Cardiac septum (tissue), 1 donor: ENCODE measurements around a stretch of chr1.

- PRO-cap = no peak
These were observed 157.2 kb downstream of the RERE start for GRCh38 chr1:8660117-8660847.

GRCh38 chr1:8679285-8679894 lies 138.1 kb downstream of the RERE start:
- PRO-cap = no peak

DNA sequence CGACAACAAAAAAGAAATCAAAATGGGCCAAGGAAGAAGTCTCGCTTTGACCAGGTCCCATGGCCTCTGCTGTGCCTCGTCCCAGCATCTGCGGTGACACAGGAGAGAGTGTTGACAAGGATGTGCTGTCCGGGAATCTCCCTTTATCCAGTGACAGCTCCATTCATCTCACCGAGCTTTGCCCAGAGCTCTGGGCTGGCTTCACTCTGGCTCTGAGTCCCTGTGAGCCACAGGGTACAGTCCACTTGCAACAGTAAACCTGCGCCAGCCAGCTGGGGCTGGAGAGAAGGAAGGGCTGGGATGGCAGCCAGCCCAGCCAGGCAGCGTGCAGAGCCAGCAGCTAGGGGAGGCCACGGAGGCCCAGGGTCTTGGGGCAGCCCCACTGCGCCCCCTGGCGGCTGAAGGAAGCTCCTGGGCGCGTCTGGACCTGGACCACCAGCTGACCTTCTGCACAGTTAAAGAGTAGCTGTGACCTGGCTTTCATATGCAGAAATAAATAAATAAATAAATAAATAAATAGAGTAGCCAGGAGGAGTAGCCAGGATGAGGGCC lies 29.7 kb downstream of the ENO1 start:
- PRO-cap = unidirectional peak, minus-strand start at position 208 of the sequence

GRCh38 chr1:8870672-8871586 lies 7.6 kb downstream of the ENO1 start:
- PRO-cap = no peak

DNA sequence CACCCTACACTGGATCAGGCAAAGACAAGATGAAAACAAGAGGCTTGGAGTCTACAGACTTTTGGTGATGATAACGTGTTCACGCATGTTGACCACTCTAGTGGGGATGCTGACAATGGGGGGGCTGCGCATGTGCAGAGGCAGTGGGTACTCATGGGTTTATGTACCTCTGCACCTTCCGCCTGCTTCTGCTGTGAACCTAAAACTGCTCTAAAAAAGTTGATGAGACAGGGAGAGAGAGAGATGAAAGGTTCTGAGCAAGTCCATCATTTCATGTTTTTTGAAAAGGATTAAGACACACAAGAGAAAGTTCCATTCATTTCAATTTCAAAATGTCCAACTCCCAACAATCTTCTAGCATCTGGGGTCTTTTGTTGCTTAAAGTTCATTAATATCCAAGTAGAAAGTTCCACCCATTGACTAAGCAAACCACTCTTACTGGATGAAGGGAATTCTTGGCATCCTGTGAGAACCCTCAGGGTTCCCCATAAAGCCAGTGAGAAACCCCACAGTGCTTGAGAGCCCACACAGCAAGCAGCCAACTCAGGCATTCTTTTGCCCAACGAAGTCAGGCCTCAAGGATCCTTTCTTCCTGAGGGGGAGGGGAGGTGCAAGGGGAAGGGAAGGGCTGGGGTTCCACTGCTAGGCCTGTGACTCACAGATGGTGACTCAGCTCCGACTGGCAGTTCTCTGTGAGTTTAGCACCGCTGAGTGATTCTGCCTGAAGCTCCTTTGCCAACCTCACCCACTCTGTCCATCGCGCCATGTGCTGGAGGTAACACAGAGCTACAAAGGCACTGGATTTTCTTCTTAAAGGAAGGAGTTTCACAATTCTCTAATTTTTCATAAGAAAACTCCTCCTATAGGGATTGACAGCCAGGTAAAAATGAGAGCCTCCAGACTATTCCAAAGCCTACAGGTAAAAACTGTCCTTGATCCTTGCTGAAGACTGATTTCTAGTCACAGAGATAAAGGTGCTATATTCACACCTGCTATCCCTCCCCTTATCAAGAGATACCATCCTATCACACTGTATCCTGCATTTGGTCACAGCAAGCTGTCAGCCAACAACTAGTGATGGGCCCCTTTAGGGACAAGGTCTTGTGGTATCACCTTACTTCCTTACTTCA lies 5.0 kb downstream of the ENO1 start:
- PRO-cap = bidirectional peak, plus-strand start at position 714 of the sequence, minus-strand start at position 649 of the sequence

- PRO-cap = no peak
These were observed 16.6 kb downstream of the SLC2A7 start for GRCh38 chr1:9009534-9010063.

DNA sequence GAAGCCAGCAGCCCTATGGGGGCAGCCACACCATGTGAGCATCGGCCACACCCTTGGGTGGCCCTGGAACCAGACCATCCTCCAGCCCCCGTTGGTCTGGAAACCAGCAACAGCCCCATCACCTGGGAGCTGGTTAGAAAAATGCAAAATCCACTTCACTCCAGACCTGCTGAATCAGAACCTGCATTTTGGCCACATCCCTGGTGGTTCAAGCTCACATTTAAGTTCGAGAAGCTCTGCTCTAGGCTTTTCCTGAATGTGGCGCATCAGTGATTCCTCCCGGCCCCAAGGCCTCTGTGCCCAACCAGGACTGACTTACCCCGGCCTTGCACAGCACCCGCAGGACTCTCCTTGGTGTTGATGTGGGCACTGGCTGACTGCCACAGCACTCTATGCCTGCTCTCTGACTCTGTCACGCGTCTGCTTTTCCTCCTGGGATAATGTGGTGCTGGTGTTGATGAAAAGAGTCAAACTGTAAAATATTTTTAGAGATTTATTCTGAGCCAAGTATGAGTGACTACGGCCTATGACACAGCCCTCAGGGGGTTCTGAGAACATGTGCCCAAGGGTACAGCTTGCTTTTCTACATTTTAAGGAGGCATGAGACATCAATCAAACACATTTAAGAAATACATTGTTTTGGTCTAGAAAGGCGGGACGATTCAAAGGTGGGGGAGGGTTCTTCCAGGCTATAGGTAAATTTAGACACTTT lies 15.4 kb upstream of the SLC2A5 start:
- PRO-cap = no peak

GRCh38 chr1:9110489-9110930 lies 18.4 kb downstream of the GPR157 start:
- PRO-cap = no peak

DNA sequence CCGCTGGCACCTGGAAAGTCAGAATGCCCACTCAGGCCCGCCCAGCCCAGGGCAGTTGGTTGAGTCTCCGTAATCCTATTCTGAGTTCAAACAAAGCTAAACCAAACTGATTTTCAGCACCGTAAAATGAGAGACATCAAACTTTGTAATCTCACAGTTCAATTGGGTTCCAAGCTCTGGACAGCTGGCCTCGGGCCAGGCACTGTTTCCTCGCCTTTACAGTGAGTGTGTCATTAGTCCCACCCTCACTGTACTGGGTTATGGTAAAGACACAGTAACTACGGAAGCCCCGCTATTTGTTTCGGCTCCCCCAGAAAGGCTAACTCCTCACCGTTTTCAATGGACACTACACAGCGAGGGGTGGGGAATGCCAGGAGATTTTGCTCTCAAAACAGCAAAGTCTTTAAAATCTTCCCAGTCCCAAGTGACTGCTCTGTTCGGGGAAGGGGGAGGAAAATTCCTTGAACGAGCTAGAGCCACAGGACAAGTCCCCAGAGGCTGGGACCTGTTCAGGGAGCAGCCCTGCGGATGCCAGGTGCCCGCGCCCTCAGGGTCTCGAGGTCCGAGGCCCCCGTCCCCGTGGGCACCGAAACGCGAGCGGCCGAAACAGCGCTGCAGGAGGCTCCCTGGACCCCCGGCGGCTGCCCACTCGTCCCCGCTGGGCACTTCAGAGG lies 751 bp upstream of the SPSB1 start:
- PRO-cap = unidirectional peak, plus-strand start at position 296 of the sequence

DNA sequence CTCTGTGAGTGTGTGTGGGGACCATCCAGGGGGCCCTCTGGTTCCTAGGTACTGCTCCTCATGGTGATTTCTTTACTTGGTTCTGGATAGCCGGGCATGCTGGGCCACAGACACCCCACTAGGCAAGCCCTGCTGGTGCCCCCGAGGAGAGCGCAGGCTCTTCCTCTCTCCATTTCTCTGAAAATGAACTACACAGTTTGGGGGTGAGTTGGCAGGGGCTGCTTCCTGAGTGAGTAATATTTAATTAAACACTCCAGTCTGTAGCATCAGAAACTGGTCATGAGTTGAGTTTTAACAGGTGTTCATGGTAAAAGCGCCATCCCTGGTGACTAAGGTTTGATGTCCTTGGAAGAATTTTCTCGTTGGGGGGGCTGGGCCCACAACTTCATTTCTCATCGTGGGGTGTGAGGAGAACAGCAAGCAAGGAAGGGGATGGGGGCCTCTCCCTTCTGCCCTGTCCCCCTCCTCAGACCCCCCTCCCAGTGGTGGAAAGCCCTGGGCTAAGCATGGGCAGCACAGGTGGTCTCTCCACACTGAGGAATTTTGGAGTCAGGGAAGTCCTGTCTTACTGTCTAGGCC lies 1.8 kb downstream of the SPSB1 start:
- PRO-cap = unidirectional peak, minus-strand start at position 184 of the sequence

DNA sequence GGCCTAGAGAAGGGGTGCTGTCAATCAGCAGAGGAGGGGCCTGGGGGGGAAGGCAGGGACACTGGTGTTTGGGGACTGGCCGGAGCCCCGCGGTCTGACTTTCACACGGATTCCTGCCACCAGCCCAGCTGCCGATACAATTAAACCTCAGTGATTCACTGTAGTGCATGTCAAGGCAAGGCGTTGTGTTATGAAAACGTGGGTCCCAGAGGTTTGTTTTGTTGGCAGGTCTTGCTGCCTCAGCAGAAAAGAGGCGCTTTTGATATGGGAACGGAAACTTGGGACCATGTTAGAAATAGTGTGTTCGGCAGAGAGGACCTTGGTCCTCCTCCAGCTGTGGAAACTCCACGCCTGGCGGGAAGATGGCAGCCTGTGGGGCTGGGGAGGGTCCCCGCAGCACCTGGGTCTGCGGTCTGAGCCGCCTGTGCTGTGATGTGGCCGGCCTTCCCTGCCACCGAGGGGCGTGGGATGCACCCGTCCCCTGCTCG lies 47.6 kb downstream of the SPSB1 start:
- PRO-cap = no peak

DNA sequence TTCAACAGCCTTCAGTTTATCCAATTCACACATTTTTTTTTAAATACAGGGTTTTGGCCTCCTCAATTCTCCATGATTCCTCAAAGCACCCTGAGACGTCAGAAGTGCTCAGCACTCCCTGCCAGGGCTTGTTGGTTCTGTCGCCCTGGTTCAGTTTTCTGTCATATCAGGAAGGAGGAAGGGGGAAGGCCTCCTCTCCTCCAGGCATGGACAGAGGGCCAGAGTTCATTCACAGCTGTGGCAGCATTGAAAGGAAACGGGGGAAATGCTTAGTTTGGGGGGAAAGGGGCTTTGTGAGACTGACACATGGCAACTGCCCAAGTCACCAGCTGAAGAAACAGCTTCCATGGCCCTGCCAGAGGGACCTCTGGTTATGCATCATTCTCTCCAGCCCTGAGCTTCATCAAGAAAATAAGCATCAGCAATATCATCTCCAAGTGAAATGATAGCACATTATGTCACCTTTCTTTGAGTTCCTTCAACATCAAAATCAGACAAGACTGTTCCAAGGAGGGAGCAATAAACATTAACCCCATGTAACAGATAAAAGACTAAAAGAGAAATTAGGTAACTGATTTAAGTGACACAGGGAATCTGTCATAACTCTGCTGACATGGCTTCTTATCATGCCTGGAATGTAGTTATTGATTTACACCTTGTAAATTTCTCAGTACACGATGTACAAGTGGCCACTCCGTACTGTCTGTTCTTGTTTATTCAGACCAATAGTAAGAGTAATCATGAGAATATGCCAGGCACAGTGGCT lies 103.3 kb upstream of the SLC25A33 start:
- PRO-cap = no peak

GRCh38 chr1:9447086-9447669 lies 92.1 kb upstream of the SLC25A33 start:
- PRO-cap = no peak

DNA sequence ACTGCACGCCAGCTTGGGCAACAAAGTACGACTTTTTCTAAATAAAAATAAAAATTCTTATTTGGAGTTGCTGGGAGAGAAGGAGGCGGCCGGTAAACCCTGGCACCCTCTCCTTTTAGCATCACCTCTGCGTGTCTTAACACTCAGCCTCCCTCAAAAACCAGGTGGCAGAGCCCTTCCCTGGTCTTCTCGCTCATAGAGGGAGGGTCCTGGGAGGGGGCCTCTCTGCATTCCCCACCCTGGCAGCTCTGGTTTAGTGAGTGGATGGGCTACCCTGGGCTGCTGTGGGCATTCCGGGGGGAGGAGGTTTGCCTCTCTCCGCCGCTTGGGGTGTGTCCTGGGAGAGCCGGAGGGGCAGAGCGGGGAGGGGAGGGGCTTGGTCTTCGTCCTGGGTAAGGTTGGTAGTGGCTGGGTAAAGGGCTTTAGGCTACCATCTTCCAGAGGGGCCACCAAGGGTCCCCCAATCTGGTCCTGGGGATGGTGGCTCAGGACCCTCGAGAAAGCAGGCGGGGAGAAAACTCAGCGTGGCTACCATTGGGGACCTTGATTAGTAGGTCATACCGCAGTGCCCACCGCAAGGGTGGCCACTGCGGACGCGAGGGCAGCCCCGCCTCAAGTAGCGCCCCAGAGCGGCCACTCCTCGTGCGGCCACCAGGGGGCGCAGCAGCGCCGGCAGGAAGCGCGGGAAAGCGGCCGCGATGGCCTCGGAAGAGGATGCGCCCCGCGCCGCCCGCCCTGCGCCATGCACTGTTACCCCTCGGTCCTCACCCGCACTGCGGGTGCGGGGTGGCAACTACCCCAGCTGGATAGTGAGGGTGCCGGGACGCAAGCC lies 44.3 kb upstream of the SLC25A33 start:
- PRO-cap = no peak

- PRO-cap = no peak
These were observed 24.6 kb downstream of the TMEM201 start for GRCh38 chr1:9612917-9614101.

- PRO-cap = no peak
These were observed 26.3 kb downstream of the TMEM201 start for GRCh38 chr1:9615062-9615354.

GRCh38 chr1:9689739-9690520 lies 38.4 kb downstream of the PIK3CD start:
- PRO-cap = no peak

GRCh38 chr1:9691090-9691639 lies 39.6 kb downstream of the PIK3CD start:
- PRO-cap = no peak

- PRO-cap = no peak
These were observed 77.0 kb downstream of the PIK3CD start for GRCh38 chr1:9728548-9728992.

DNA sequence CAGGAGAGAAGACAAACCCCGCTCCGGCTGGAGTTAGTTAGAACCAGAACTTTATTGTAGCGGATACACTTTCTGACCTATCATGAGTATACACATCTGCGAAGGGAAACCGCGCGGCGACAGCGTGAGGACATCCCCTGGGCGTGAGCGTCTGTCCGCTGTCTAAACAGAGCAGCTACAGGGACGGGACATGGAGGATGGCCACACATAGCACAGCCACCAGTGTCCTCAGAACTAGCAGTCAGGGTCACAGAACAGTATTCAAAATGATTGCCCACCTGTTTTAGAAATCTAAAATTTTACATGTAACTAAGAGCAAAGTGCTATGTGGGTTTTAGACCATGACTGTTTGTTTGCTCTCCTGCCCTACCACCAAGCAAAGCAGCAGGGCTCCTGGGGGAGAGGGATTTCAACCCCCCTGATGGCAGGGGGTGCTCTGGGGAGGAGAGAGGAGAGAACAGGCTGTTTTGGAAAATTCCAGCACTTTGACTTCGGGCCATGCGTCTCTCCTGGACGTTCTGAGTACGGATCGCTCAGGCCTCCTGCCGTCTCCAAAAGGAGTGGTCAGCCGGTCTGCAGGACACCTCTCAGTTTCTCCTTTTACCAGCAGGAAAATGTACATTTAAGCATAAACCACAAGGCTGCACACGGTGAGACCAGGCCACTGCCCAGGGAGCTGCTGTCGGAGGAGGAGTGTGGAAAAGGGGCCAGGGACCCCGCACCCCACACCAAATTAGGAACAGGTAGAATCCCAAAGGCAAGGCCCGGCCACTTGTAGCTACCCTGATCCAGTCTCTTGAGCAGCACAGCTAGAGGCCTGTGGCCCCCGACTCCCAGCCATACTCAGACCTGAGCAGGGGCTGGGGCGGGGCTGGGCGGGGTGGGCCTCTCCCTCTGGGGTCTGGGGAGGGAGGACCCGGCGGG lies 77.7 kb downstream of the PIK3CD start:
- PRO-cap = no peak